AG08470 (cell line): Measurements from ENCODE around the gene VIT.

- RRBS = no CpG with 5 or more reads among the region's 1 CpG
Observed at GRCh38 chr2:32065490-32065940, 2.2 kb downstream of the SPAST start.

GRCh38 chr2:32401084-32401822, 44.4 kb downstream of the BIRC6 start:
- RRBS = no CpG with 5 or more reads among the region's 7 CpGs

DNA sequence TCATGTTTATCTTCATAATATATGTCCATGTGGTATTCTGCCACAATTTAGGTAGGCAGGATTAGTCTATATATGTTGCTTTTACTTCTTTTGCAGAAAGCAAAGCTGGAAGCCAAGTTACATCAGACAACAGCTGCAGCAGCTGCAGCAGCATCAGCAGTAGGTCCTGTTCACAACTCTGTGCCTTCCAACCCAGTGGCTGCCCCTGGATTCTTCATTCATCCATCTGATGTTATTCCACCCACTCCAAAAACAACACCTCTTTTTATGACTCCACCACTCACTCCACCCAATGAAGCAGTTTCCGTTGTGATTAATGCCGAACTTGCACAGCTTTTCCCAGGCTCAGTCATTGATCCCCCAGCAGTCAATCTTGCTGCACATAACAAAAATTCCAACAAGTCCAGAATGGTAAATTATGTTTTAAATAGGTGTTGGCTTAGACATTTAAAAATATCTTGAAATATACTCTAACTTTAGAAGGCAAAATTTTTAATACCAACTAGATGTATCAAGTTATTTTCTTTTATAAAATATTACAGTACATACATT, 107.7 kb downstream of the BIRC6 start:
- RRBS = no CpG with 5 or more reads among the region's 2 CpGs

DNA sequence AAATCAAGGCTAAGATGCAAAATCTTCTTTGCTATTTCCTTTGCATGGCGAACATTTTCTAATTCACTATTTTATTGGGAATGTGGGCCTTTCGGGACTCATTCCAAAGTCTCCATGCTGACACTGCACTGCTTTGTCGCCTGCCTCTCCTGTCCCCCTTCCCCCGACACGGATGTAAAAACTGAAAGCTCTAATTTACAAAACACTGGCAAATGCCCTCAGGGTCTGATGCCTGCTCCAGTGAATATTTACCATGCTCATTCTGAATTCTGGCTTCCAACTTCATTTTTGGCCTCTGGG, 14.8 kb upstream of the LTBP1 start:
- RRBS = no CpG with 5 or more reads among the region's 5 CpGs

GRCh38 chr2:33022139-33022530, 75.4 kb downstream of the LTBP1 start:
- RRBS = no CpG with 5 or more reads among the region's 1 CpG

DNA sequence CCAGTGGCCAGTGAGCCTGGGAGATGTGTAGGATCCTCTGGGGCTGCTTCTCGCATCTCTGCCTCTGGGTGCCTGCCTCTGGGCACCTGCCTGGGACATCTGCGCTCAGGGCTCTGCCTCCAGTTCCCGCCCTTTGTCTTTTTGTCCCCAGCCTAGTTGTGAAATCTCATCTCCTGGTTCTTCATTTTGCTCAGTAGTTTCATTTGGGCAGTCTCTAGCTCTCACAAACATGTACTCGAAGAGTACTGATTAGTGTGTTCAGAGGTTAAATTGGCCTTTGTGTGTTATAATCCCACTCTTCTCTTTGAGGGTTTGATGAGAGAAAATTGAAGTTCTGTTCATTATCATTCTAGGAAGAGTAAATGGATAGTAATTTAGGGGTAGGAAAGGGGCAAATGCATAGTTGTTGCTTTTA, 92.1 kb downstream of the LTBP1 start:
- RRBS = no CpG with 5 or more reads among the region's 4 CpGs

DNA sequence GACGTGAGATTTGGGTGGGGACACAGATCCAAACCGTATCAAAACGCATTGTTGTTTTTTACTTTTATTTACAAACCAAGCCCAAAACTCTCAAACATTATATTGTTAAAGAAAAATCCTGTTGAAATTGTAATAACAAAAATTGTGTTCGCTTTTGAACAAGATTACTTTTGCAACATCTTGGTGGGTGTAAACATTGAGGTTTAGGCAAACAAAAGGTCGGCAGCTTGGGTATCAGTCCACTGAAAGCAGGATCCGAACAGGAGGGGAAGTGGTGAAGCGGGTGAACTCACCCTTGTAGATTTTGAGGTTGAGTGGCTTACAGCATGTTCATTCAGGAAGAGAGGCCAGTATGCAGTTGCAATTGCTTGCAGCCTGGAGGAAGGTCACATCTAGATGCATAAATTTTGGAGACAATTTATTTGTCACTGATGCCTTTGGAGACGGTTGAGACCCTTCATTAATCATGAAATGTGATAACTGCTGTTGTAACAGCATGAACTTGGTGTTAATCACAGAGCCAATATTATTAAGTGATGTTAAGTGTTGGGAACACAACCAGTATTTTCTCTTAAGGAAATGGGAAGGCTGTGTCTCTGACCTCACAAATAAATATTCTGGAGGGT, 131.0 kb downstream of the LTBP1 start:
- RRBS = no CpG with 5 or more reads among the region's 8 CpGs

DNA sequence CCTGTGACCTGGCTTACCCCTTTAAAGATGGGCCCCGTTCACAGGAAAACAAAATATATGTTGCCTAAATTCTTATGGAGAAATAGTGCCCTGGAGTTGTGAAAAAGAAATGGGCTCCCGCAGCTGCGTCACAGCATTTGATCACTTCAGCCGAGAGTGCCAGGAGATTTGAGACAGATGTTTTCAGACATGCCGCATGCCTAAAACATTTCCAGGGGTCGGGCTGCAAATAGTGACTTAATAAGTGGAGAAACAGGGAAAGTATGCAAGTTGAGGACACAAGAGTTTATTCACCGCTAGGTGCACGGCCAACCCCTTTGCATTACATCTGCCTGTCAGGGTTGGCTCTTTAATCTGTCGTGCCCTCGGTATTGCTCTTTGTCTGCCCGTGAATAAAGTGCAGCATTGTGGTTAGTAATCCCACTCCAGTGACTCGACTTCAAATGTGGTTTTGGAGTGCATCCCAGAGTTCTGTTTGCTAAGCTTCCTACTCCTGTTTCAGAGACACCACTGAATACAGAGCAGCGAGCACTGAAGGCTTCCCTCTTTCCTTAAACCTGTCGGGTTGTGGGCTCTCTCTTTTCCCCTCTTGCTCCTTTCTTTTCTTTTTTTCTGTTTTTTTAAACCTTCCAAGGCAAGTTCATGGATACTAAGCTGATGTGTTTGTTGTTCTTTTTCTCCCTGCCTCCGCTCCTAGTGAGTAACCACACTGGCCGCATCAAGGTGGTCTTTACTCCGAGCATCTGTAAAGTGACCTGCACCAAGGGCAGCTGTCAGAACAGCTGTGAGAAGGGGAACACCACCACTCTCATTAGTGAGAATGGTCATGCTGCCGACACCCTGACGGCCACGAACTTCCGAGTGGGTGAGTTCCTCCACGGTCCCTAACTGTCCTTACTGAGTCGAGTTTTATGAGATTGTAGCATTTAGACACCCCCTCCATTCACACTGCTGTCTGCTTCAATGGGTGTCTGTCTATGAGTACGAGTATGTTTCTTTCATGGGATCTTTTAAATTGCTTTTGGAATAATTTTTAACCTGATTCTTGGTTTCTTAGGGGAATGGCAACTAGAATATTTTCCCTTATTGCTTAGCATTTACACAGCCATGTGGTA, 187.7 kb downstream of the LTBP1 start:
- RRBS = no CpG with 5 or more reads among the region's 24 CpGs

GRCh38 chr2:33158491-33159177, 211.9 kb downstream of the LTBP1 start:
- RRBS = no CpG with 5 or more reads among the region's 4 CpGs

GRCh38 chr2:33478142-33478606, 1.7 kb downstream of the RASGRP3 start:
- RRBS = no CpG with 5 or more reads among the region's 6 CpGs

GRCh38 chr2:36364807-36365457, 9.4 kb downstream of the CRIM1 start:
- RRBS = no CpG with 5 or more reads among the region's 8 CpGs

- RRBS = no CpG with 5 or more reads among the region's 3 CpGs
Observed at GRCh38 chr2:36413294-36413609, 57.7 kb downstream of the CRIM1 start.

DNA sequence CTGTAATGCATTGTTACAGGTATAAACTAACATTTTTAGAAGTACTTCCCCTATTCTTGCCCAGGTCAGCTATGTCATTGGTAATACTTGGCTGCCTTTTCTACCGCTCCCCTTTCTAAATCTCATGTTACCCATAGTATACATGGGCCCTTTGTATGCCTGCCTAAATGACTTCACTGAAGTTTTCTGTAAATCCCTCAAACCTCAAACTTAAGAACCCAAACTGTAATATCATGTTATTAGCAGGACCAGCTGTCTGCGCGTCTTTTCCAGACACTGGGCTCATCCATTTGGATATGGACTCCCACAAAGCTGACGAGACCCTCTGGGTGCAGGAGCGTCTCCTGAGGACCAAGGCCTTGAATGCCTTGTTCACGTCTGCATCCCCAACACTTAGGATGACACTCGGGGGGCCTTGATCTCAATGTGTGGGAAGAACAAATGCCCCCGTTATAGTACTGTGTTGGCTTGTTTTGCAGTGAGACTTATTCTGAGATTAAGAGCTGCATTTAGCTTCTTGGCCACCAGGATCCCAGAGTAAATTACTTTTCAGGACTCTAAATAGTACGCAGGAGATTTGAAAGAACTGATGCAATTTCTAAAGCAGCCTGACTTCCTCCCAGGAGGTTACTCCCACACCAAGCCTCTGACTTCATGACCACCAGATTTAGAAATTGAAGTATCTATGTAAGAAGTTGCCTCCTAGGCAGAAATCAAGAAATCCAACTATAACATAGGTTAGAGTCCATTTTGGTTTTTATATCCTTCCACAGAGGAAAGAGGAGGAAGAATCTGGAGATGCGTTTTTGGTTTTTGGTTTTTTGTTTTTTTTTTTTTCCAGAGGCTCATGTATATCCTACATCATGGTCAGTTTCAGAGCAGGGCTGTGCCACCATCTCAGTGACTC, 67.1 kb downstream of the FEZ2 start:
- RRBS = no CpG with 5 or more reads among the region's 10 CpGs

DNA sequence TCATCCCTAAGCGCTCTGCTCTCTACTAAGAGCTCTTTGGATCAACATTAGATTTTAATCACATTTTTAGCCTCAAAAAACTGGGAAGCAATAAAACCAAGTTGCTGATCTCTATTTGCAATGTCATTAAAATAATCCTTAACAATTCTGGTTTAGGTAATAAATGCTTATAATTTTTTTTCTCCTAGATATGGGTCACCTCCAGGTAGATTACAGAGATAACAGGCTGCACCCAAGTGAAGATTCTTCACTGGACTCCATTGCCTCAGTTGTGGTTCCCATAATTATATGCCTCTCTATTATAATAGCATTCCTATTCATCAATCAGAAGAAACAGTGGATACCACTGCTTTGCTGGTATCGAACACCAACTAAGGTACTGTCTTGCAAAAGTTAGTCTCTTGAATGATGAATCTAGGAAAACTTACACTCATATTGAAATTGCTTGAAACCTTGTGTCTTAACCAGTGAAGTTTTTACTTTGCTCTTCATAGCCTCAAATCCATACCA, 51.1 kb downstream of the FEZ2 start:
- RRBS = no CpG with 5 or more reads among the region's 2 CpGs

DNA sequence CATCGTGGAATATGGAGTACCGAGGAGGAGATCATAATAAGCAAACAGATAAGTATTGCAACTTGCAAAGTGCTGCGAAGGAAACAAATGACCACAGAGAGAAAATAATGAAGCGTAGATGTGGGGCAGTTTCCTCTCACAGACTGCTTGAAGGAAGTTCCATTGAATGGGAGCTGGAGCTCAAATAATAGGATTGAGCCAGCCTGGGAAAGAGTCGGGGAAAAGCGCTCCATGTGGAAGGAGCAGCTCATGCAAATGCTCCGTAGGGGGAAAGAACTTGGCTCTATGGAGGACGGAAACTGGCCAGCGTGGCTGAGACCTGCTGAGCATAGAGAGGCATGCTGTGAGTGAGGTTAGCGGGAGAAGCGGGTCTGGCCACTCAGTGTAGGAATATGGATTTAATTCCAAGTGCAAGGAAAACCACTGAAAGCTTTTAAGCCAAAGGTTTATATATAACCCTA, 28.6 kb upstream of the VIT start:
- RRBS = no CpG with 5 or more reads among the region's 11 CpGs

- RRBS = no CpG with 5 or more reads among the region's 2 CpGs
Observed at GRCh38 chr2:36696634-36696902, at the start of gene VIT. TSS of gene VIT (plus strand) at chr2:36696707.

- RRBS = no CpG with 5 or more reads among the region's 5 CpGs
Observed at GRCh38 chr2:36762936-36763448, 66.5 kb downstream of the VIT start.

- RRBS = no CpG with 5 or more reads among the region's 16 CpGs
Observed at GRCh38 chr2:36782200-36782744, 85.8 kb downstream of the VIT start.

GRCh38 chr2:36821271-36821682, 124.8 kb downstream of the VIT start:
- RRBS = no CpG with 5 or more reads among the region's 4 CpGs